ENCODE data around the genes TBX15, WARS2 and HSD3B2.

DNA sequence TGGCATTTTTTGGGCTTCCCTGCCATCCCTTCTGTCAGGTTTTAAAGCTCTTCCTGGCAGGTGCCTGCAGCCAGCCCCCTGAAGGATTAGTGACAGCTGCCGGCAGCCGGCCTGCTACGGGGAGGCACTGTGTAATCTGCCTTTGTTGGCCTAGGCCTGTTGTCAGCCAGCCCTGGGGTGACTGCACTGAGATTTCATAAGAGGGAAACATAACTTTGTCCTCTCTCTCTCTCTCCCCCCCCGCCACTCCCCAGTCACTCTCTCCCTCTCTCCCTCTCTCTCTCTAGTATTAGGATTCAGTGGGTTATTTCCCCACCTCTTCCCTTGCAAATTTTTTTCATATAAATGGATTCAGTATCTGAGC is 99.6 kb upstream of the ATP1A1 start:
- PRO-cap, result no peak

GRCh38 chr1:116373734-116374347 is 797 bp downstream of the ATP1A1 start:
- PRO-cap, result bidirectional peak, plus-strand start at chr1:116373899, minus-strand start at chr1:116373955

- PRO-cap, result no peak
Measured at GRCh38 chr1:116375529-116375983, 2.5 kb downstream of the ATP1A1 start.

DNA sequence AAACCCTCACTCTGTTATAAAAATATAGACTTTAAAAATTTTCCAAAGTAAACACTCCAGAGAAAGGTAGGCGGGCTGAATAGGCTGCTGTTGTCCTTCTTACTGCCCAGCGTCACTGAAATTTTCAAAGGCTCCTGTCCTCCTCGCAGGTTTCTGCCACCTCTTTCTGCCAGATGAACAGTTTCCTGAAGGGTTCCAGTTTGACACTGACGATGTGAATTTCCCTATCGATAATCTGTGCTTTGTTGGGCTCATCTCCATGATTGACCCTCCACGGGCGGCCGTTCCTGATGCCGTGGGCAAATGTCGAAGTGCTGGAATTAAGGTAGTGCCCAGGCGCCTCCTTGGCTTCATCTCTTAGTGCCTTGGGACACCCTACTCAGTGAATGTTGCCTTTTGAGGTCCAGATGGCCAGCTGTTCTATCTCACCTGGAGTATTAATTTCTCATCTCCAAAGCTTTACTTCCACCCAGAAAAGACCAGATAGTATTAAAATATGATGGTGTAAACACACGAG is 22.0 kb downstream of the ATP1A1 start:
- PRO-cap, result no peak

DNA sequence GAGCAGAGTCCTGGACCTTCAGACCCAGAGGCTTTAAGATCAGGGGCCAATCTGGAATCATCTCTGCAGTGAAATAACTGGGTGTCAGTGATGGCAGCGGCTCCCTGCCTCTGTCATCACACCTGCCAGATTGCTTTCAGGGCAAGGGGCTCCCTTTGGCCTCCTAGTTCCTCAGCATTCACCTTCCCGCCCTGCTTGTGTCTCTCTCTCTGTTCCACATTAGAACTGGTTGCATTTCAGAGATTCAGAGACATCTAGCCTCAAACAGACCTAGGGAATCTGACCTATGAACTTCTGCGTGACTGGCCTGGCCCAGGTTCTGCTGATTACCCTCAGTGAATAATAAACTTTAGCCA is 87.8 kb downstream of the ATP1A1 start:
- PRO-cap, result no peak

- PRO-cap, result no peak
Measured at GRCh38 chr1:116505944-116506386, 64.9 kb downstream of the CD58 start.

DNA sequence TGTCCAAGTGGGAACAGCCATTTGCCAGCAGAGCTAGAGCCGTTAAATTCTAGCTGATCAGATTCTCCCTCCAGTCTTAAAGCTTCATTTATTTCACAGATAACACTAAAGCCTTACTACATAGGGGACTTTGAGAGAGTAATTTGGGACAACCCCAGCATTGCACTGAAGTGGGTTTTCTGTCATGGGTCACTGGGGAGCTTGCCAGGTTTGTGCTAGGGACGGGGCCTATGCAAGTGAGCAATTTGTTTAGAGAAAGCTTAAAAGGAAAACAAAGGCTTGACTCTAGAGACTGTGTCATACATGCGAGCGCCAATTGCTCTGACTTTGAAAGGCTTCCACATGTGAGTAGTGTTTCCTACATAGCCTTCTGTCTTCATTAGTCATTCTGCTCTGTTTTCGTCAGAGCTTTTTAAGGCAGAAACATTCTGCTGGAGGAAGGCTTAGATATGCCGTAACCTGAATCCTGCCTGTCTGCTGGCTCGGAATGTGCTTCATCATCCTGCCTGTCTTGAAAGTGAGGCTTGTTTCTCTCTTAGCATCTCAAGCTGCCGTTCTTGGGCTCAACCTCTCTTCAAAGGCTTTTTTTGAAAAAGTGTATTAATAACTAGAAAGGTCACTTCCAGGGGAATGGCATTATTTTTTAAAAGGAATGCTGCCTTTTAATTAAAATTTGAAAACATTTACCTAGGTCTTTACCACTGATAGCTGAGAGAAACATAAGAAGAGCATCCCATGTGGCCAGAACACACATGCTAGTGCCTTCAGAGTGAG is 28.4 kb downstream of the TRIM45 start:
- PRO-cap, result bidirectional peak, plus-strand start at position 420 of the sequence, minus-strand start at position 395 of the sequence

DNA sequence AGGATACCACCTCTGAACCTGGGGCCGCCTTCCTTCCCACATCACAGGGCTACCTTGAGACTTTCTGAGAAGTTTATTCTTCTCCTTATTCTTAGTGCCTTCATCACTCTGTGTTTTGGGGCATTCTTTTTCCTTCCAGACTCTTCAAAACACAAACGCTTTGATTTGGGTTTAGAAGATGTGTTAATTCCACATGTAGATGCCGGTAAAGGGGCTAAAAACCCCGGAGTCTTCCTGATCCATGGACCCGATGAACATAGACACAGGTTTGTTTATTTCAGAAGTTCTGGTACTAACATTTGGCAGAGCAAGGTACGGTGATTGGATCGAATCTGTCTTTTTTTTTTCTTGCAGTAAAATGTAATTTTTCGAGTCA is 959 bp downstream of the MAN1A2 start:
- PRO-cap, result no peak

DNA sequence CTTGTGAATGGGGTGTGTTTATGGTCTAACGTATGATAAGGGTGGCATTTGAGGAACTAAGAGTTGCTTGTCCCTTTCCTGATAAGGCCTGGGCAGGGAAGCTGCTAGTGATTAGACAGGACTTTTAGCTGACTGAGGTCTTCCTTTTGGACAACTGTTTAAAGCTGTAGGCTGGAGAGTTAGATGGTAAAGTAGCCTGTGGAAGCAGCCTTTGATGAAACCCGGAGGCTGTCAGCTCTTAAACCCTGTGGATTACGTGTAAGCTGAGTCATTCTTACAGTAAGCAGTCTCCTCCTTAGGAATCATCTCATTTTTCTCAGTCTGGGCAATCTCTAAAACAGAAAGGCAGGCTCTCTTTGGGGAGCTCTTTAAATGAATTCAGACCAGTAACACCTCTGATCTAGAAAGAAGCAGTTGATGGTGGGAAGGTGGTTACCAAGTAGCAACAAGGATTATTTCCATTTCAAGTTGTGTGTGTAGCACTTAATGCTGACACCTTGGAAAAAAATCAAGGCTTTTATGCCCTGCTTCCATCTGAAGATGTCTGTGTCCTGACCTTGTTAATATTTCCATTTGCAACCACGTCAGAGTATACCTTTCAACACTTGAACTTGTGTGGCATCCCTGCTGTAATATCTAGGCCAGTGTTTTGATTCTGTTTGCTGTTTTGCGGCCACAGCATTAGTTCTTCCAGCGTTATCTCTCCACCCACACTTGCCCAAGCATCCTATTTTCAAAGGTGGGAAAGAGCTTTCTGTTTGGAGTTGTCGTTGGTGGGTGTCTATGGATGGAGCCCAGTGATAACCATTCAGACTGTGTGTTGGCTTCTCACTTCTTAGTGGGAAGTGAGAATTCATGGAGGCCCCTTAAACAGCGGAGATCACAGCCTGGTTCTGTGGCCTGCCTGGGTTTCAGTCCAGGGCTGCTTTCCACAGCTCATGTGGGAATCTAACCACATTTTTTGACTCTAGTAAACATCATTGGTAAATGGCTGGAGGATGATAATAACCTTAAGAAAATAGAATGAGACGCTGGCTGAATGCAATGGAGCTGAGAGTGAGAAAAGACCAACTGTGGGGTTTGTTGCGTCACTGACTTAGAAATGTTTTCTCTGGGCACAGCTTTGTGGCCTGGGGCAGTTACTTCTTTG is 7.3 kb downstream of the TENT5C start:
- PRO-cap, result no peak

DNA sequence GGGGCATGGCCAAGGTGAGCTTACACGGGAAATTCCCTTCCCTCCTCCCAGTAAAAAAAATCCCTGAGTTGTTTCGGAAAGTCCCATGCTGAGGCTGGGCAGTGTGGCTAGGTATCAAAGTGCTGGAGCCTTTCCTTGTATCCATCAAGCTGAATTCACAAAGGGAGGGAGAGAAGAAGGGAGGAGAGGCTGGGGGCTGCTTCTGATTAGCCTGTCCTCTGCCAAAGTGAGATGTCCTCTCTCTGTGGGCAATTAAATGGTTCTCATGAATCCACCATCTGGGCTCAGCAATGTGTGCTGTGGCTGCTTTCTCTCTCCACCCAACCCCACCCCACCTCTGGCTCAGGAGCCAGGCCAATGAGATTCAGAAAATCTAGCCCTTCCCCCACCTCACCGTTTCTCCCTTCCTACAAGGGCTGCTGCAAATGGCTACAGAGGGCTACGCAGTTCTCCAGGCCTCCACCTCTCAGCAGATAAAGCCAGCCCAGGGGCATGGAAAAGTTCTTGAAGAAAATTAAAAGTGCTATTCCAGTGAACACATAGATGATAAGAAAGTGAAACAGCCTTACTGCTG is 154.6 kb downstream of the TENT5C start:
- PRO-cap, result no peak

DNA sequence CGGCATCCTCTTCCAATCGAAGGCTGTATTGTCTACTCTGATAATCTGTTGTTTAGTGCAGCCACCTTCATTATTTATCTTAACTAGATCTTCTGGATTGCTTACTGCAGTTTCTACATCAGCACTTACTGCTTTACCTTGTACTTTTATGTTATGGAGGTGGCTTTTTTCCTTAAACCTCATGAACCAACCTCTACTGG is 129.3 kb downstream of the GDAP2 start:
- PRO-cap, result no peak

- PRO-cap, result bidirectional peak, plus-strand start at chr1:117930031, minus-strand start at chr1:117930031
Measured at GRCh38 chr1:117929861-117930438, 411 bp downstream of the WDR3 start.

DNA sequence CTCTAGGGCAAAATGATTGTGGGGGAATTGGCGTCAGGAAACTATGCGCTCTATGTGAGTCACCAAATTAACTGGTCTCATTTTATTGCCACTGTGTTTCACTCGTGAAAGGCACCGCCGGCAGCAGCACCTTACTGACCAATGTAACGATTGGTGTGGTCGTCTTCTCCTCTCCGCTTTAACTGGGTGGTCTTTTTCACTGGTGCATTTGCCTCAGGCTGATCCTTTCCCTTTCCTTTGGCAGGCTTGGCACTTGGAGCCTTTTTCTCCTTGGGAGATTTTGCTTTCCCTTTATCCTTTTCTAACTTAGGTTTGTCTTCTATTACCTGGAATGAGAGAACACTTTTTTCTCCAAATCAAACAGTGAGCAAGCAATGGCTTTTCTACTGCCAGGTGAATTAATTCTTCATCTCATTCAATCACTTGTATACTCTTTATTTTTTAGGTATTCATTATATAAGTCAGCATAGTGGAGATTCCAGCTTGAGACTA is 83.4 kb downstream of the SPAG17 start:
- PRO-cap, result no peak

- PRO-cap, result no peak
Measured at GRCh38 chr1:118987337-118988523, at the start of gene TBX15. TSS of gene TBX15 (minus strand) at chr1:118988343.

DNA sequence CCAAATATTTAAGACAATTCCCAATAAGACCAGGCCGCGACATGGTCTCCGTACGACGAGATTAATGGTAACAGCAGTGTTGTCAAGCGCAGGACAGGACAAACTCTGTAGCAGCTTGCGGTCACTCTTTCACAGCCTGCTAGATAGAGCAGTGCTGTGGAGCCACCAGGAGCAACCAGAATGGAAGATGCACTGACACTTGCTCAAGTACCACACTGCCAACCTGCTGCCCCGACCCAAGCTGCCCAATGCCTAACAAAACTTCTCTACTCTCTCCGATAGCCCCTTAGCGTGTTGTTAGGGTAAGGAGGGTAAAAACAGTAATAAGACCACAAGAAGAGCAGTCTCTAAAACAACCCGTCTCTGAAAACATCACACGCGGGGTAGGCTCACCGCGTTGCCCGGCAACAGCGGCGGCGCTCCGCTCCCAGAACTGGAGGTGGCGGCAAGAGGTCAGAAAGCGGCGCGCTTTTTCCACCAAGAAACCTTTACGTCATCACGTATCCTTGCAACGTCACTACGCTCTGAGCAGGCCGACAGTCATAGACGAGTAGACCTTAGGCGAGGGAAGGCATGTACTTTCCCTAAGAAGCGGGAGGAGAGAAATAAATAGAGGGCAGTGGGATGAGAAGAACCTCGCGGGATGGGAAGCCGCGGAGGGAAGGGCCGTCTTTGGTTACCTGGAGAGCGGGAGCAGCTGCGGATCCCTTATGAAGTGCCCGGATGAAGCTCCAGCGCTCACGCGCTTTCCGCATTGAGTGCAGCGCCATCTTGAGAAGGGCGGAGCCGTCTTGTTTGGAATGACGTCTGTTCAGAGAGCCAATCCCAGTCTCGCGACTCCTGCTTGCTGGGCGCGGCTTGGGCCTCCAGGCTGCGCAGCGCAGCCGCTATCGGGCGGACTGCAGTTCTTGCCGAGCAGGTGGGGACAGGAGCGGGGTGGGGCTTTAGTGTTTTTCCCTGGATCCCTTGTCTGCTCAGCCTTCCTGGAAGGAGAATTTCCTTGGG is at the start of gene WARS2:
Gene WARS2 (minus strand): TSS at position 779 of the 1,005 bp plus-strand sequence.
- PRO-cap, result bidirectional peak, plus-strand start at position 543 of the sequence, minus-strand start at position 435 of the sequence; bidirectional peak, plus-strand start at position 897 of the sequence, minus-strand start at position 773 of the sequence

GRCh38 chr1:119177395-119177877 is 37.0 kb upstream of the WARS2 start:
- PRO-cap, result no peak

- PRO-cap, result no peak
Measured at GRCh38 chr1:119294701-119295170, 73.8 kb upstream of the HAO2 start.

DNA sequence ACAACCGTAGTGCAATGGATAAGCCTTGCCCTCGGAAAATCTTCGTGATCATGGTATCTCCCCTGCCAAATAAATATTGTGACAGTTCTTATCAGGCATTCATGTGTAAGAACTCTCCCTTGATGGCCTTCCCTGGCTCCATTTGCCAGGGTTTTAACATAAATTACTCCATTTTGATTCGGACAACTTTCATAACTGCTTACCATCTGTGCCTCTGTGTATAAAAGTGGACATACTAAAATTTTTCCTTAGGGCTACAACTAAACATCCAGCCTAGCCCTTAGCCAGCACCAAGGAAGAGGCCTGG is 37.2 kb upstream of the HAO2 start:
- PRO-cap, result no peak

DNA sequence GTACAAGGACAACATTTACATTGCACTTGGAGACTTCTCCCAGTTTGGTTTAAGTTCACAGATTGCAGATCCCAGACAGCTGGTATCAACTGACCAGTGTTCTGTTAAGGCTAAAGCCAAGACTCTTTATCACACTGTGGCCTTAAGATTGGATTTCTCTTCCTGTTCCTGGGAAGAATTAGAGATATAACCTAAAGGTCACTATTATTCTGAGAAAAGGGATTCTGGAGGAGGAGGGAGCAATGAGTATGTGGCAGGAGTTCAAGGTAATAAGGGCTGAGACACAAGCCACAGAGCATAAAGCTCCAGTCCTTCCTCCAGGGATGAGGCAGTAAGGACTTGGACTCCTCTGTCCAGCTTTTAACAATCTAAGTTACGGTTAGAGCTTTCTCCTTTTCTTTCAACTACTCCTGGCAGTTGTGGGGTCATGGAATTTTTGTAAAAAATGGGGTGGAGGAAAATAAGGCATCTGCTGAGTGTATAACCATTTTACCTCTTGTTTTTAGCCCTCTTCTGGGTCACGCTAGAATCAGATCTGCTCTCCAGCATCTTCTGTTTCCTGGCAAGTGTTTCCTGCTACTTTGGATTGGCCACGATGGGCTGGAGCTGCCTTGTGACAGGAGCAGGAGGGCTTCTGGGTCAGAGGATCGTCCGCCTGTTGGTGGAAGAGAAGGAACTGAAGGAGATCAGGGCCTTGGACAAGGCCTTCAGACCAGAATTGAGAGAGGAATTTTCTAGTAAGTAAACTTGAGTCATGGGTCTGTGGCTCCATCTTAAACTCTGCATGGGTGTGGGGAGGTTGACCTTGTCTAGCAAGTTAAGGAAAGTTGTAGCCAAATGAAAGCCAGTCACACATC is at the start of gene HSD3B2:
Gene HSD3B2 (plus strand): TSS at position 326 of the 857 bp plus-strand sequence.
- PRO-cap, result no peak

DNA sequence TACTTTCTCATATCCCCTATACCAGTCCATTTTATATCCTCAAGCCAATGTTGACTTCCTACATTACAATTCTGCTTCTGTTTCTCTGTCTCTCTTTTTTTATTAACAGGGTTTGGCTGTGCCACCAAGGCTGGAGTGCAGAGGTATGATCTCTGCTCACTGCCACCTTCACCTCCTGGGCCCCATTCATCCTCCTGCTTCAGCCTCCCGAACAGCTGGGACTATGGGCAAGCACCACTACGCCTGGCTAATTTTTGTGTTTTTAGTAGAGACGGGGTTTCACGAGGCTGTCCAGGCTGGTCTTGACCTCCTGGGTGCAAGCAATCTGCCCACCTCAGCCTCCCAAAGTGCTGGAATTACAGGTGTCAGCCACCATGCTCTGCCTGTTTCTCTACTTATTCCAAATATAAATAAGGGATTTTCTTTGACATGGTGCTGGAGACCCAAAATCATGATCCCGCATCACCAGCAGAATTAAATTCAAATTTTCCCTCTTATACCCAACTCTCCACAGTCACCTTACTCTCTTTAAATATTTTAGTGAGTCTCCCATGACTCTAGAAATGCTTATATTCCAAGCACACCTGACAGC is 43.6 kb downstream of the ZNF697 start:
- PRO-cap, result no peak

Measured in H9 (cell line).